Foreskin fibroblast (primary cell): ENCODE results near the genes MYMX, NFKBIE and RUNX2.

GRCh38 chr6:44002357-44003229 is 124.7 kb downstream of the MRPL14 start:
- RRBS, result 3% methylated on average over 17 of the region's 91 CpGs

GRCh38 chr6:44004834-44005811 is 122.1 kb downstream of the MRPL14 start:
- RRBS, result no CpG with 5 or more reads among the region's 6 CpGs

DNA sequence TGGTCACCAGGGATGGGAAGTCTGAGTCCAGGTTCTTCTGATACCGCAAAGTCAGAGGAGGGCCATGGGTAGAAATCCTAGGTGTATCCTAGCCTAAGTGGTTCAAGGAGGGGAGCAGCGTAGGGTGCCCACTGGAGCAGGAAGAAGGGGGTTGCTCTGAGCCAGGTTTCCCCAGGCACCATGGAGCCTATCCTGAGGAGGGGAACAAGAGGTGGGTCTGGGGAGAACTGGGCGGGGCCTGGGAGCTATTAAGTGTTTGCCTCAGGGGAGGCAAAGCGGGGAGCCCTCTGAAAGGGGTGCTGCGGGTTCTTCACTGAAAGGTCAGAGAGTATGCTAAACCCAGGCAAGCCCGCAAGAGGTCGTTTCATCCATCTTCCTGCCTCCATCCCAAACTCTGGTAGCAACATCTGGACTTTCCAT is 89.1 kb downstream of the MRPL14 start:
- RRBS, result no CpG with 5 or more reads among the region's 7 CpGs

- RRBS, result no CpG with 5 or more reads among the region's 3 CpGs
These were observed 54.4 kb downstream of the MRPL14 start for GRCh38 chr6:44072965-44073167.

- RRBS, result no CpG with 5 or more reads among the region's 9 CpGs
These were observed 42.7 kb downstream of the MRPL14 start for GRCh38 chr6:44084394-44085192.

DNA sequence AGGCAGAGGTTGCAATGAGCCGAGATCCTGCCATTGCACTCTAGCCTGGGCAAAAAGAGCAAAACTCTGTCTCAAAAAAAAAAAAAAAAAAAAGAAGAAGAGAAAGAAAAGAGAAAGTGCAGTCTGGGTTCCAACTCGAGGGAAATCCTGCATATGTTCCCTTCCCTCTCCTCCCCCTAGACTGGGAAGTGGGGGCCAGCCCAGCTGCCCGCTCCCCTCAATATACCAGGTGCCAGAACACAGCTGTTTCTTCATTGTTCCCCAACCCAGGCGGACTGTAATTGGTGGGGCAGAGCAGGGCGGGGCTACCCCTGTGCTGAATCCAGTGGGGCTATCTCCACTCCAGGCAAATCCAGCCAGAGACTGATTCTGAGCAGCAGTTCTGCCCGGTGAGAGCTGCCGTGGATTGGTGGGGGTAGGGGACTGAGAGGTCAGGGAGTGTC is at the start of gene MYMX:
Gene MYMX, plus strand, starts transcription at position 347 of the 443 bp plus-strand sequence.
- RRBS, result no CpG with 5 or more reads among the region's 7 CpGs

DNA sequence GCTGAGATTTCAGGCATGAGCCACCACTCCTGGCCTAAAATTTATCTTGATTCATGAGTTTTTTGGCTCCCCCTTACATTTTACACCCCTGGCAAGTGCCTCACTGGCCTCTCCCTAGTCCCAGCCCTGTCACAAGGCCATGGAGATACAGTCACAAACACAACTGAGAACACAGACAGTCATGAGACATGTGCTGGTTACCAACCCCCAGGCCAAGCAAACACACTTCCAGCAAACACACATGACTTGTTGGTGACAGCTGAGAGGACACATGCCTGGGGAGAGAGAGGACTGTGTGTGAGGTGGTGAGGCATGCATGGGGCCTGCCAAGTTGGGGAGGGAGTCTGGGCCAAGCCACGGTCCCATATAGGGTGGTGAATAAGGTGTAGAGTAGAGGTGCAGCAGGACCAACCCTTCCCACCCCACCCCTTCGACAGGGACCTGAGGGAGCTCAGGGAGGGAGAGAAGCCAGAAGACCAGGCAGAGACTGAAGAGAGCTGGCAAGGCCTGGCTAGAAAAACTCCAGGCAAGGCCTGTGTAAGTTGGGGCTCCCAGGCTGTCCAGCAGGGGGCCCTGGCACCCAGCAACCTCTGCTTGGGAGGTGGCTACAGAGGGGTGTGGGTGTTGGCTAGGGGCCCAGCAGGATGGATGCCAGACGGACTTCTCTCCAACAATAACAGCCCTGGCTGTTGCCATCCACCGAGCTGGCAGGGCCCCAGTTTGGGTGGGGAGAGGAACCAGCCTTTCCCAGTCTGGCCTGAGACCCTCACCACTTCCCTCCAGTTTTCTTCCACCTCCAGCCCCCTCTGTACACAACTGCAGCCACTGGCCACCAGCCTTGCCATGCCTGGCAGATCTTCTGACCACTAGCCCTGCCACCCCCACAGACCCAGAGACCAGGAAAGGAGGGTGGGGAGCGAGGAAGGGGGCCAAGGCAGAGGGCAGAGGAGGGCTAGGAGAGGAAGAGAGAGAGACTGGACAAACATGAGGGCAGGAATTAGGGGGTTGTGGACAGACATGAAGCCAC is 1.9 kb upstream of the SLC29A1 start:
- RRBS, result no CpG with 5 or more reads among the region's 5 CpGs

DNA sequence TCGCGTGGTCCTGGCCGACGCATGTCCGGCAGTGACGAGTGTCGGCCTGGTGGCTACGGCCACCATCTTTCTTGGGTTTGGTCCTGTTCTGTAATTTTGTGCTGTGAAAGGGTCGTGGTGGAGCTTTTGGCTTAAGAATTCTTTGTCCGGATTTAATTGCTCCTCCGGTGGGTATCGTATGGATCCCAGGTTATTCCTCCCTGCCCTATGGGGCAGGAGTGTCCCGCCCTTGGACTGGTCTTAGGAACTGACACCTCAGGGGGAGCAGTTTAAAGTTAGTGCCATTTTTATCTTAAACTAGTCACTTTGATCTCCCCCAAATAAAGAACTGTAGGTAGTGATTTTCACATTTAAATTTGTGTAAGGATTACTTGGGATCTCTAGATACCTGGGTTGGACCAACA is 1.0 kb downstream of the HSP90AB1 start:
- RRBS, result 1% methylated on average over 7 of the region's 13 CpGs

- RRBS, result no CpG with 5 or more reads among the region's 2 CpGs
These were observed 1.7 kb downstream of the HSP90AB1 start for GRCh38 chr6:44248511-44249015.

DNA sequence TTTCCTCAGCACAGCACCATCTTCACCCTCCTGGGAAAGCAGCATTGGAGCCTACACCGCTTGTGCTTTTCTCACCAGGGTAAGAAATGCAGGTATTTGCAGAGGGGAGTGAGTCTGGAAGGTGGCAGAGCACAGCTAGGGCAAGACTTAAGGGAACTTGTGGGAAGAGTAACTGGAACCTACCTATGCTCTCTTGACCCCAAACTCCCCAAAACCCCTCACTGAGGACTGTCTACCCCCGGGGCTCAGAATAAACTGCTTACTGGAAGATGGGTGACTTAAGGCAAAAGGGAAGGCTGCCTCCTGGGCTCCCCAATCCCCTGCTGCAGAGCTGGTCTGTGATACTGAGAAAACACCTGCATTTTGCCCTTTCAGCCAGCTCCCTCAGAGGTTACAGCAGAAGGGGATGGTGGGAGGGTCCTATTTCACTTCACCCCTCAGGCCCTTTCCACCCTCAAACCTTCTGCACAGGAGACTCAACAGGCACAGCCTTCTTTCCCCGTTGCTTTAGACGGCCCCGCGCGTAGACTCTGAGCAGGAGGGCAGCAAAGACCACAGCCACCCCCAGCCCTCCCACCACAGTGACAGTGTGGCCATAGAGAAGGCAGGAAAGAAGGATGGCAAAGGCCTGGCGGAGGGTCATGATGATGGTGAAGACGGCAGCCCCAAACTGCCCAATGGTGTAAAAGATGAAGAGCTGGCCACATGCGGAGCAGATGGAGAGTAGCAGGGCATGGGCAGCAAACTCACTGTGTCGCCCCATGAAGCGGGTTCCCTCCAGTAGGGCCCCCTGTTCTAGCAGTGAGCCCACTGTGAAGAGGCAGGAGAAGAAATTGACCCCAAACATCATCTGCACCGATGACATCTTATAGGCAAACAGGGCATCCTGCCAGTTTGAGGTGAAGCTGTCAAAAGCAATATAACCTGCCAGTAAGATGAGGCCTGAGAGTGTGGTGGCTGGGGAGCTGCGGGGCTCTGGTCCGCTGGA is 2.8 kb downstream of the SLC35B2 start:
- RRBS, result no CpG with 5 or more reads among the region's 15 CpGs

DNA sequence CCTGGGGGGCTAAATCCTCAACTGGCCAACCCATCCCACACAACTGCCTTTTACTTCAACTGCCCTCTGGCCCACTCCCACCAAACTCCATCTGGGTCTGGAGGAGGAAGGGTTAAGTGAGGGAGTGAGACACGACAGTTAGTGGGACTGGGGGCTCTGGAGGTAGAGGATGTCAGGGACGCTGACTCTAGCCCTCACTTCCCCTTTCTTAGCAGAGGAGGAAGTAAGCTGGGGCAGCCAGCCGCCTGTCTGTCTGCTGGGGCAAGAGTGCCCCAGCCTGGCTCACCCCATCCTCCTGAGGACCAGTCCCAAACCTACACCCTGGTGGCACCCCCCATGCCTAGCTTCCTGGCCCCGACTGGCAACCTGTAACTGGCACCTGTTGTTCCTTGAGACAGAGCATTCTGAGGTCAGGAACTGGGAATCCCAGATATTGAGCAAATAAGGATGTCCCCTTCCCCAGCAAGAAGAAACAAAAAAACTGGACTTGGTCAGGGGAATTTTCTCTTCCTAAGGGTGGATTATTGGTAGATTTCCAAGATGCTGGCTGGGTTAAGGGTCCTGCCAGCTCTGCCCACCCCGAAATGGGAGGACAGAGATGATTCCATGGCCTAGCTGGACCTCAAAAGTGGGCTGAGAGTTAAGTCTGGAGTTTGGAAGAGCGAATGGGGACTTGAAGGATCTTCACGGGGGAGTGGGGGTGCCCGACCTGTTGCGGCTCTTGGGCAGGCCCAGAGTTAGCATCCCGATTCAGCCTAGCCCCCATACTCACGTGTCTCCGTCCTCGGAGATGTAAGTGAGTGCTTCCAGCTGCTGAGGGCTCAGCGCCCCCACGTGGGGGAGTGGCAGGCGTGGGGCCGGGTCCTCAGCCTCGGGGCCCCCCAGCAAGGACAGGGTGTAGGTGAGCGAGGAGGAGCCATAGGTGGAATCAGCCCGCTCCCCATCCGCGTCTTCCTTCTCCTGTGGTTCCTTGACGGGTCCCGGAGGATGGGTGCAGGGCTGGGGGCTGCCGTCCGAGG is 832 bp downstream of the NFKBIE start:
- RRBS, result 1% methylated on average over 5 of the region's 26 CpGs

- RRBS, result 2% methylated on average over 28 of the region's 69 CpGs
These were observed at the start of gene NFKBIE for GRCh38 chr6:44265229-44266052. Gene NFKBIE, minus strand, starts transcription at chr6:44265551.

DNA sequence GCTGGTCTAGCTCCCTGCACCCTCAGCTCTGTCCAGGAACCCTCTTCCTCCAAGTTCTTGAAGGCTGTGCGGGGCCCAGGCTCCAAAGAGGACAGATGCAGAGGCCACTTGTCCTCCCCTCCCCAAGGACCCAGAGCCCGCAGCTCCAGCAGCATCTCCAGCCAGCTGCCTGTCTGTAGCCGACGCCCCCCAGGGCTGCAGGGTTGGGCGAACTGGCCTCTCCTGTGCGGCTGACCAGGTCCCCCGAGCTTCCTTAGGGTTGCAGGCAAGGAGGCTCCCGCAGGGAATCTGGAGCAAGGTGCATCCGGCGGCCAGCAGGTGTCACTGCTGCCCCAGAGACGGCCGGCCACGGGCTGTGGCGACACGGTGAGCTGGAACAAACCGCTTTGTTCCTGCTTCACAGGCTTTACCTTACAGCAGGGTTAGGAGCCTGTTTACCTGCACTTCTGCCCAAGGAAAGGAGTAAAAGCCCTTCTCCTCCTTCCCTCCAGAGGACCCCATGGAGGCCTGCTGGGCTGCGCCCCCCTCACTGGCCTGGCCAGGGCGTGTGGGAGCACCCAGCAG is 88.1 kb downstream of the CDC5L start:
- RRBS, result no CpG with 5 or more reads among the region's 18 CpGs

DNA sequence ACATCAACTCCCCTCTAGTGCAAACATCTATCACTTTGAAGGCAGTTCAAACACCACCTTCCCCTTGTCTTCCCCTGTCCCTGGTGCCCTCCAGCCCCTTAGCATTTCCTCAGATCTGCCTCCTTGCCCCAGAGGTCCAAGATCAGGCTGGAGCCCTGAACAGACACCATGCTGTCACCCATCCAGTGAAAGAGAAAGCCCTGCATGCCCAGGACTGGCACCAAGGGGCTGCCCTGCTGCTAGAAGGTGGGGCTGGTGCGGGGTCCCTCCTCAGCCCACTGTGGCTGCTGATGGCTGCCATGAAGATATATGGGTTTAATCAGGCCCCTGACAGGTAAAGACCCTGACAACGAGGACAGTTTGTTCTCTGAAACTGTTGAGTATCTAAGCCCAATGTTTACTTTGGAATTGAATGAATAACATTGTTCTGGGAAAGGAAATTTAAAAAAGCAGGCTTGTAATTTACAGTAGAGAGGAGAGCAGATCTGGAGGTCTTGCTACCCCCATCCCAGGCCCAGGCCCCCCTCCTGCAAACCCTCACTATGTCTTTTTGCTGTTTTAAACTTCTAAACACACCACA is 171.2 kb downstream of the CDC5L start:
- RRBS, result no CpG with 5 or more reads among the region's 2 CpGs

- RRBS, result no CpG with 5 or more reads among the region's 3 CpGs
These were observed 317.5 kb downstream of the CDC5L start for GRCh38 chr6:44704988-44705381.

DNA sequence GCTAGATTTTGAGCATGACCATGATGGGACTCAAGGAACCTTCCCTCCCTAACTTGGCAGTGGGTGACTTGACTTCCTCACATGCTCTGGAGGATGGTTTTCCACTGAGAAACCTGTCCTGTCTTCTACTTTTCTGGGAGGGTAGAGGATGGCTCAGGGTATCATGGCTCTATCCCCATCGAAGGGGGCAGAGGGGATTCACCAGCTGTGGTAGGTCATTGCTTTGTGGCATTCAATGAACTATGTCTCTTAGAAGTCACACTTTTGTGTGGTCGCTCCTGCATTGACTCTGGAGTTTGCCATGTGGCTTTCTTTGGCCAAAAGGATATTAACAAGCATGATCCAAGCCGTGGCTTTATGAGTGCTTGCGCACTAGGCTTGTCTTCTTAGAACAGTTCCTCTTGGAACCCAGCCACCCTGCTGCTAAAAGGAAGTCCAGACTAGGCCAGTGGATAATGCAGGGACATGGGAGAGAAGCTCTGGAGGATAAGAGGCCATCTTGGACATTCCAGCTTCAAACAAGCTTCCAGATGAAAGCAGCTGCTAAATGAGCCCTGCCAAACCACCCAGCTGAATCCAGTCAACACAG is 346.2 kb downstream of the CDC5L start:
- RRBS, result no CpG with 5 or more reads among the region's 4 CpGs

DNA sequence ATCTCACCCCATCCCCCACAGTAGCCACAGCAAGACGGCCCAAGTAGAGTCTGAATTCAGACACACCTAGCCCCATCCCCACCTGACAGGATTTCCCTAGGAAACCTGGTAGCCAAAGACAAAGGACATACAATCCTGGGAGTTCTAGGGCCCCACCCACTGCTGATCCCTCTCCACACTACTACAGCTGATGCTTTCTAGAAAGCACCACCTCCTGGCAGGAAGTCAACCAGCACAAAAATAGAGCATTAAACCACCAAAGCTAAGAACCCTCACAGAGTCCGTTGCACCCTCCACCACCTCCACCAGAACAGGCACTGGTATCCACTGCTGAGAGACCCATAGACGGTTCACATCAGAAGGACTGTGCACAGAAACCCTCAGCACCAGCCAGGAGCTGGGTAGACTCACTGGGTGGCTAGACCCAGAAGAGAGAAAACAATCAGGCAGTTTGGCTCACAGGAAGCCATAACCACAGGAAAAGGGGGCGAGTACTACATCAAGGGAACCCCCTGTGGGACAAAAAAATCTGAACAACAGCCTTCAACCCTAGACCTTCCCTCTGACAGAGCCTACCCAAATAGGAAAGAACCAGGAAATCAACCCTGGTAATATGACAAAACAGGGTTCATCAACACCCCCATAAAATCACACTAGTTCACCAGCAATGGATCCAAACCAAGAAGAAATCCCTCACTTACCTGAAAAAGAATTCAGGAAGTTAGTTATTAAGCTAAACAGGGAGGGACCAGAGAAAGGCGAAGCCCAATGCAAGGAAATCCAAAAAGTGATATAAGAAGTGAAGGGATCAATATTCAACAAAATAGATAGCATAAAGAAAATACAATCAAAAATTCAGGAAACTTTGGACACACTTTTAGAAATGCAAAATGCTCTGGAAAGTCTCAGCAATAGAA is 17.6 kb upstream of the RUNX2 start:
- RRBS, result no CpG with 5 or more reads among the region's 5 CpGs

GRCh38 chr6:45326261-45327339 is 1.5 kb upstream of the RUNX2 start:
- RRBS, result no CpG with 5 or more reads among the region's 7 CpGs

DNA sequence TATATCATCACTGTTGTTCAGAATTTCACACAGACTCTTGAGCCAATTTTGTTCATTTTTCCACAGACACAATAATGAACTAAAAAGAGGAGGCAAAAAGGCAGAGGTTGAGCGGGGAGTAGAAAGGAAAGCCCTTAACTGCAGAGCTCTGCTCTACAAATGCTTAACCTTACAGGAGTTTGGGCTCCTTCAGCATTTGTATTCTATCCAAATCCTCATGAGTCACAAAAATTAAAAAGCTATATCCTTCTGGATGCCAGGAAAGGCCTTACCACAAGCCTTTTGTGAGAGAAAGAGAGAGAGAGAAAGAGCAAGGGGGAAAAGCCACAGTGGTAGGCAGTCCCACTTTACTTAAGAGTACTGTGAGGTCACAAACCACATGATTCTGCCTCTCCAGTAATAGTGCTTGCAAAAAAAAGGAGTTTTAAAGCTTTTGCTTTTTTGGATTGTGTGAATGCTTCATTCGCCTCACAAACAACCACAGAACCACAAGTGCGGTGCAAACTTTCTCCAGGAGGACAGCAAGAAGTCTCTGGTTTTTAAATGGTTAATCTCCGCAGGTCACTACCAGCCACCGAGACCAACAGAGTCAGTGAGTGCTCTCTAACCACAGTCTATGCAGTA is at the start of gene RUNX2:
Gene RUNX2, plus strand, starts transcription at position 462 of the 624 bp plus-strand sequence.
- RRBS, result no CpG with 5 or more reads among the region's 5 CpGs